ENCODE measurements around the genes KLK7, KLK12, CTU1 and LIM2.

DNA sequence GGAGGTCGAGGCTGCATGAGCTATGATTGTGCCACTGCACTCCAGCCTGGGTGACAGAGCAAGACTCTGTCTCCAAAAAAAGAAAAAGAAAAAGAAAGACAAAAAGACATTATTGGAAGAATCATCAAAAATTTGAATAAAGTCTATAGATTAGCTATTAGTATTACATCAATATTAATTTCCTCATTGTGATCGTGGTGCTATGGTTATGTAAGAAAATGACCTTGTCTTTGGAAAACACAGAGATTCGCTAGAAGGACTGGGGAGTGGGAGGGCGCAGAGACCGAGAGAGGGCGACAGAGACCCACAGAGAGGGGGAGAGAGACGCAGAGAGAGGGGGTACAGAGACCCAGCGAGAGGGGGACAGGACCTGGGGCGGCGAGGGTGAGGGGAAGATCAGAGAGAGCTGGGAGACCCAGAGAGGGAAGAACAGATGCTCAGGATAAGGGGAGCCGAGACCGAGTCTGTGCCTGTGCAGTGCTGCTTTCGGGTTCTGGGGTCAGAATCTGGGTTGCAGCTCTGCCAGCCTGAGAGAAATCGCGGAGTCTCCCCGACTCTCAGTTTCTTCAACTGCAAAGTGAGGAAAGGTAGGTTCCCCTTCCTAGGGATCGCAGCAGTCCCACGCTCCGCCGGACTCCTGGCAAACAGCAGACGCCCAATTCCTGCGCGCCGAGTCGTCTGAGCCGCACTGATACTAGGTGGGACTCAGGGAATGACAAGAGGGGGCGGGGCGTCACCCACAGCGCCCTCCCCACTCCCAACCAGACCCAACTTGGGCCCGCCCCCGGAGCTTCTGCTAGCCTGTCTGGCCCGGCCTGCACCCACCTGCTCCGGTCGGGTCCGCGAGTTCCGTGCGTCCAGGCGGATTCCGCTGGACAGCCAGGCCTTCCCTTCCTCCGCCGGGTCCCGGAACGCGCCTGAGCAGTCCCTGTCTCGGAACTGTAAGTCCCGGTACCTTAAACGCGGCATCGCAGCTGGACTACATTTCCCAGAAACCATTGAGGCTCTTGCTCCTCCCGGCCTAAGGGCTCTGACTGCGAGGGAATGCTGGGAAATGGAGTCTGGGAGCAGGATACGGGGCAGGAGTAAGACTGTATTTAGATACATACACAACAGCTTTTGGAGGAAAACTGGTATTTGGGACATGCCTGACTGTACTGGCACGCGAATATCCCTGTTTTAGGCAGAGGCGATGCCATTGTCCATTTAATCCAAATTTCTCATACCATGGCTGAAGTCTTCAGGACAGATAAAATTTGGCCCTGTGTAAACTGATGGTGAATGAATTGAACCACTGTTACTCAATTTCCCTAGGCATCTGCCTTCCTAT is 15.3 kb downstream of the IZUMO2 start:
- PRO-cap: no peak
- RAMPAGE, long total RNA, 4 experiments: no peak in any of the 4 experiments

DNA sequence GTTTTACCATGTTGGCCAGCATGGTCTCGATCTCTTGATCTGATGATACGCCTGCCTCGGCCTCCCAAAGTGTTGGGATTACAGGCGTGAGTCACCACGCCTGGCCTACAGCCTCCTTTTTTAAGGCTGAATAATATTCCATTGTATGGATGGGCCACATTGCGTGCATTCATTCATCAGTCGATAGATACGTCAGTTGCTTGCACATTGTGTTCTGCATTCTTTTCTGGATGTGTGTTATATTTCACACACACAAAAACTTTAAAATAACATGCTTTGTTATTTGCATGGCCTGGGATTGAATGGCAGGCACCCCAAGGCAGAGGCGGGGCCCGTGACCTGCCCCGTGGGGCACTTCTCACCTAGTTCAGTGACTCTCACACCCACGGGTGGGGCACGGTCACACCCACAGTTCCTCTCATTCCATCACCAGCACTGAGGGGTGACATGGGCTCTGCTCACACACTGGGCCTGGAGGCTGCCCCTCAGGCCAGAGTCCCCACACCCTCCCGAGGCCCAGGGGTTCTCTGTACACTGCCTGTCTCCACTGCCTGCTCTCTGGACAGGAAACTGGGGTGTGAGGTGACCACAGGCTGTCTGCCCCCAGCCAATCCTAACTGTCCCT is 5.7 kb upstream of the IZUMO2 start:
- PRO-cap: no peak
- RAMPAGE, long total RNA, 4 experiments: no peak in any of the 4 experiments

DNA sequence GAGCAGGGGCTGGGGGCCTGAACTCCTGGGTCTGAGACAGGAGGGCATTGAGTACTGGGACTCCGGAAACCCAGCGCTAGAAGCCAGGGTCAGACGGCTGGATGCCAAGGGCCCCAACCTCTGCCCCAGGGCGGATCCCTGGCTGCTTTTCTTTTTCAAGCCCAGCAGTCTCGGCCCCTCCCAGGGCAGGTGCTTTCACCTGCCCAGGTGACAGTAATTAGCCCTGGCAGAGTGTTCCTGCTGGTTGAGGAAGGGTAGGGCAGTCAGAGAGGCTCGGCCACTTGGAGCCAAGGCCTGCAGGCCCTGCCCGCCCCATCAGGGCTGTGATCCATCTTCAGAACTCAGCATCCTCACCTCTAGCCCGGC is 2.4 kb downstream of the MYH14 start:
- PRO-cap: no peak
- RAMPAGE, long total RNA, 4 experiments: no peak in any of the 4 experiments

DNA sequence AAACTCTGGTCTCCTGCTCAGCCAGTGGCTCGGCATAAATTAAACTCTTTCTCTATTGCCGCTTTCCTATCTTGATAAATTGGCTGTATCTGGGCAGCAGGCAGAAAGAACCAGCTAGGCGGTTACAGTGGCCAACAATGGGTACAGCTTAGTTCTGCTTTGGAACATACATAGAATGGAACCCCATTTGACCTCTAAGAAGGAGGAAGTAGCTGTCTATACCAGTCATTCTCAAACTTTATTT is 11.8 kb upstream of the KCNC3 start:
- PRO-cap: no peak
- RAMPAGE, long total RNA, 4 experiments: no peak in any of the 4 experiments

DNA sequence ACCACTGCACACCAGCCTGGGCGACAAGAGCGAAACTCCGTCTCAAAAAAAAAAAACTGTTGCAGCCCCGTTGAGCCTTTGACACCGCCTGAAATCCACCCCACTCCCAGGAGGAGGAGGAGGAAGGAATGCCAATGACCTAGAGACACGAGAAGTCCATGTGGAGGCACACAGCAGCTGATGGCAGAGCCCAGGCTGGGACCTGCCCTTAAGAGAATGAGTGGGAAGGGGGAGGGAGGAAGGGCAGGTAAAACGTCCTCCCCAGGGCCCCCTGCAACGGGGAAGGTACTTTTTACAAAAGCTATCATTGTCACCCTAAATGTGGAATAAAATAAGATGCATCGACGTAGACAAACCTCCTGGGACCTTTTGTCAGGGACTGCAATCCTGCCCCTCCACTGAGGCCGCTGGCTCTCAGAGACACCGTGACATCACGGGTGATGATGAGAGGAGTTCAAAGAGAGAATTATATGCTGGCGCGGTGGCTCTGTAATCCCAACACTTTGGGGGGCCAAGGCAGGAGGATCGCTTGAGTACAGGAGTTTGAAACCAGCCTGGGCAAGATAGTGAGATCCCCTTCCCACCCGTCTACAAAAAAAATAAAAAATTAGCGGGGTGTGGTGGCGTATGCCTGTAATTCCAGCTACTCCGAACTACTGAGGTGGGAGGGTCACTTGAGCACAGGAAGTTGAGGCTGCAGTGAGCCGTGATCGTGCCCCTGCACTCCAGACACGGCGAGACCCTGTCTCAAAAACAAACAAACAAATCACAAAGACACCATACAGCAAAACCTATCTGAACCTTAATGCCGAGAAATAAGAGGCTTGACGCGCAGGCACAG is 1.8 kb upstream of the MYBPC2 start:
- PRO-cap: no peak
- RAMPAGE, long total RNA, 4 experiments: no peak in any of the 4 experiments

DNA sequence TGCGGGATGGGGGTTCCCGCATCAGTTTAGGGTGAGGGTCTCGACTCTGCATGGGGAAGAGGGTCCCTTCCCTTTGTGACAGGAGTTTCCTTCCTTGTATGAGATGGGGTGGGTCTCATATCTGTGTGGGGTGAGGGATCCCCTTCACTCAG is 288 bp downstream of the MYBPC2 start:
- PRO-cap: no peak
- RAMPAGE, long total RNA, 4 experiments: no peak in any of the 4 experiments

DNA sequence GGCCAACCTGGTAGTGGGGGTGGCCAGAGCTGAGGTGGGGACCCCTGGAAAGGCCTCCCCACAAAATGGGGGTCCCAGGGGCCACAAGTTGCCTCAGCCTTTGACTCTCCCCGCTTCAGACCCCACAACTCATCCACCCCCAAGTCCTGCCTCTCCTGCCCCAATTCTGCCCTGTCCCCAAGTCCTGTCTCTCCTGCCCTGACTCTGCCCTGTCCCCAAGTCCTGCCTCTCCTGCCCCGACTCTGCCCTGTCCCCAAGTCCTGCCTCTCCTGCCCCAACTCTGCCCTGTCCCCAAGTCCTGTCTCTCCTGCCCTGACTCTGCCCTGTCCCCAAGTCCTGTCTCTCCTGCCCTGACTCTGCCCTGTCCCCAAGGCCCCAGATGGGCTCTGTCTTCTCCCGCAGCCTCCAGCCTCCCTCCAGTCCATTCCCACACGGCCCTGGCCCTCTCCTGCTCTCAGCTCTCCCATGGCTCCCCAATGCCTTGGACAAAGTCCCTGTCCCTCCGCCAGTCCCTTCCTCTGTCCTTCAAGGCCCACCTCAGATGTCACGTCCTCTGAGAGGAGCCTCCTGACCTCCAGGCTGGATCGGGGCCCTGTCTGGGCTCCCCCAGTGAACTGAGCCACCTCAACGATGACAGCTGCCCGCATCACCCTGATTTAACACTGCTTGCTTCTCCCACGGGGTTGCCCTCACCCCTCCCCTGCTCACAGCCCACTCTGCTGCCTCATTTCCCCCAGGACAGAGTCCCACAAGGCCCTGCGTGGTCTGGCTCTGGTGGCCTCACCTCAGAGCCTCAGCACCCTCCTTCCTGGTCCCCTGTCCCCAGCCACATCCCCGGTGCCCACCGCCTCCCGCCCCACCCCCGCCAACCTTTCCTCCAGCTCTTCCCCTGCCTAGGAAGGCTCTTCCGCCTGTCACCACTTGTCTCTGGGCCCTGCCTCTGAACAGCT is 3.0 kb downstream of the JOSD2 start:
- PRO-cap: no peak
- RAMPAGE, long total RNA, 4 experiments: no peak in any of the 4 experiments

GRCh38 chr19:50516372-50517129 is 2.8 kb upstream of the ASPDH start:
- PRO-cap: no peak
- RAMPAGE, long total RNA, 4 experiments: no peak in any of the 4 experiments

- PRO-cap: no peak
- RAMPAGE, long total RNA, 4 experiments: no peak in any of the 4 experiments
Observed at GRCh38 chr19:50555865-50556489, 12.3 kb downstream of the LRRC4B start.

GRCh38 chr19:50638992-50639513 is 628 bp downstream of the SYT3 start:
- PRO-cap: no peak
- RAMPAGE, long total RNA, 4 experiments: no peak in any of the 4 experiments

- PRO-cap: no peak
- RAMPAGE, long total RNA, 4 experiments: no peak in any of the 4 experiments
Observed at GRCh38 chr19:50658838-50659640, 9.8 kb downstream of the C19orf81 start.

GRCh38 chr19:50679249-50679958 is 30.2 kb downstream of the C19orf81 start:
- PRO-cap: no peak
- RAMPAGE, long total RNA, 4 experiments: no peak in any of the 4 experiments

GRCh38 chr19:50790850-50791230 is 625 bp downstream of the ACP4 start:
- PRO-cap: no peak
- RAMPAGE, long total RNA, 4 experiments: no peak in any of the 4 experiments

- PRO-cap: no peak
- RAMPAGE, long total RNA, 4 experiments: no peak in any of the 4 experiments
Observed at GRCh38 chr19:50877207-50877892, 4.1 kb downstream of the KLK2 start.

DNA sequence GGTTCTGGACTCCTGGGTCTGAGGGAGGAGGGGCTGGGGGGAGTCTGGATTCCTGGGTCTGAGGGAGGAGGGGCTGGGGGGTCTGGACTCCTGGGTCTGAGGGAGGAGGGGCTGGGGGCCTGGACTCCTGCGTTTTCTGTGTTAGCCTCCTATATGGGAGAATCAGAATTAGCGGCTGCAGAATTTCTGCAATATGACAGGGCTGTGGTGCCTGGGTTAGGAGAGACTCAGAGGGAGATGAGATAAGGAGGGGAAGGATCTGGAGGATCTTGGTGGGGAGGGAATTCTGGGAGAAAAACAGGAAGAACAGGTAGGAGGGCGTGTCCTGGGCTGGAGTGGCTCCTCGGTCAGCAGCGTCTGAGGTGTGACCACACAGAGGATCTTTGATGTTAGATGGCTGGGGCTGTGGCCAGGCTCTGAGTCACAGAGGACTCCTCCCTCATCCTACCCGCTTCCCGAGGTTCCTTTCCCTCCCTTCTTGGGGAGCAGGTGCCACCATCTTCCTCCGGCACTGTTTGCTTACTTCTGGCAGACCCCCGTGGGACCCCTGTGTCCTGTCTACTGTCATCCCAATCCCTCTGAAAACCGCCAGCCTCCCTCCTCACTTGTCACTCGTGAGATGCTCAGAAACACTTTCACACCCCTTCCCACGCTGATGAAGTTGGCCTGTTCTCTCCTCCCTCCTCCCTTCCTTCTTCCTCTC is 6.4 kb upstream of the KLK6 start:
- PRO-cap: no peak
- RAMPAGE, long total RNA, 4 experiments: no peak in any of the 4 experiments

- PRO-cap: no peak
- RAMPAGE, long total RNA, 4 experiments: start-site peak on the minus strand in 1 of 4 experiments, at chr19:50983868-50983917 at its widest, 530 reads per replicate
Observed at GRCh38 chr19:50983724-50984333, at the start of gene KLK7. KLK7 (minus strand) TSS chr19:50983917.

DNA sequence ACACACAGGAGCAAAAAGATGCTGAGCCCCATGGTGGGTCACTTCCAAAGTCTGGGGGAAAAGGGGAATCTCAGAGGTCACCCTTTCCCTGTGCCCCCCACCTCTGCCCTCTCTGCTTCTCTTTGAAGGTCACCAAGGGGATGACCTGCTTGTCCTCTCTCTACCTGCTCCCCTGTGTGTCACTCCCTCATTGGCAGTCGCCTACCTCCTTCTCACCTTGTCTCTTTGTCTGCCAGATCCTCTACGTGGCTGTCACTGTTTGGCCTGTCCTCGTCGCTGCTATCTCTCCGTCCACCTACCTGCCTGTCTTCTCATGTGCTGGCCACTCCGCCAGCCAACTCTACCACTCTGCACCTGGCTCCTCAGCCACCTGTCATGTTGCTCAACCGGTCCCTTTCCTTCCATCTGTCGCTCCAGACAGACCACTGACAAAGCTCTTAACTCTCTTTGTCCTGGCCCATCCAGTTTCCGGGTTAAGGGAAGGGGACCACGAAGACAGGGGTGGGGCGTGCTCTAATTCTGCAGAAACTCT is at the start of gene KLK12:
Gene KLK12 (minus strand): TSS at position 413 of the 532 bp plus-strand sequence.
- PRO-cap: no peak
- RAMPAGE, long total RNA, 4 experiments: no peak in any of the 4 experiments

GRCh38 chr19:51108242-51108962 is at the start of gene CTU1:
CTU1 (minus strand) TSS chr19:51108409.
- PRO-cap: no peak
- RAMPAGE, long total RNA, 4 experiments: start-site peak on the minus strand in 2 of 4 experiments, at chr19:51108403-51108415 at its widest, 13 to 14 reads per replicate

GRCh38 chr19:51293630-51294137 is 17.8 kb upstream of the IGLON5 start:
- PRO-cap: no peak
- RAMPAGE, long total RNA, 4 experiments: no peak in any of the 4 experiments

DNA sequence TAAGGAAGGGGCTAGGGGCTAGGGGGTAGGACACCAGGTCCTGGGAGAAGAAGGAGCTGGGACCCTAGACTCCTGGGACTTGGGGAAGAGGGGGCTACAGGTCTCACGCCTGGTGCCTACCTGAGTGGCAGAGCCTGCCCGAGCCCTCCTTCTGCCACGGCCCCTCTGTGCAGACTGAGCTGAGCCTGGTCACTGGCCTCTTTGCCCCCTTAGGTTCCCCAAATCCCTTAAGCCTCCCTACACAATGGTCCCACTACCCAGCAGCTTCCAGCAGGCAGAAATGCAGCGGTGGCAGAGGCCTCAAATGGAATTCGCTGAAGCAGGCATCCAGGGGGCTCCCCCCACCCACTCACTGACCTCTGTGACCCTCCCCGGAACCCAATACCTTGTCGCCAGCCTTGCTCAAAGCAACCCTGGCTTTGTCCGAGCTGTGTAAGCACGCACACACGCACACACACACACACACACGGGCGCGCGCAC is at the start of gene LIM2:
Gene LIM2 (minus strand): TSS at position 176 of the 480 bp plus-strand sequence.
- PRO-cap: no peak
- RAMPAGE, long total RNA, 4 experiments: no peak in any of the 4 experiments

Data from omental fat pad (tissue), 4 donors.